ENCODE results near the gene NFXL1.

GRCh38 chr4:47032120-47032545 is 766 bp downstream of the GABRB1 start:
- PRO-cap, result no peak

- PRO-cap, result no peak
Measured at GRCh38 chr4:47187237-47188063, 156.1 kb downstream of the GABRB1 start.

DNA sequence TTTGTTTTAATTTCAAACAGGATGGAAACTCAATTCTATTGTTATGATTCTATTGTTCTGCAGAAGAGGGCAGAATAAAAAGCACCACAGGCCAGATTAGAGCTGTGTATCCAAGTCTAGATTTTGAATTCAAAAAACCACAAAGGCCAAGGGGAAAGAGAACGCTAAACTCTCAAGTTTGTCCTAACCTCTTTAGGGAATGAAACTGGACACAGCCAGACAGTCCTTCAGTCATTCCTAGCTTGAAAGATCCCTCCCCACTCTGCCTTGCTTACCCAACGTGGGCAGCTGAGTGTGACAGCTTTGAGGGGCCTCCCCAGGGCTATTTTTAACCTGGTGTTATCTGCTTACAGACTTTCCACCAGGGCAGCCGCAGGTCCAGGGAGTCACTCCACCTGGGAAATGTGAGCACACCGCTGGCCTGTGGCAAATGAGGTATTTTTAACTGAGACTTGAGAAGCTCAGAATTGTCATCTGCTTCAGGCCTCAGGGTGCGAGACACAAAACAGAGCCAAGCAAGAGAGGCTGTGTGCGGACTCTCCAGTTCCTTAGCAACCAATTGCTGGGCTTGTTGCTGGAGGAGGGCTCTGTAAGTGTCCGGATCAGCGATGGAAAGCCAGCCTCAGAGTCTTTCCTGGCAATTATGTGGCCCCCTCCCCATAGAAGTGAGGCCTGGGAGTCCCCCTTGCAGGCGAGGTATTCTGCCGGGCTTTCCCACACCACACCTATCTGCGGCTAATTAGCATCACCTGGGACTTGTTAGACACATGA is 13.1 kb downstream of the CORIN start:
- PRO-cap, result no peak

GRCh38 chr4:47914419-47914774 is at the start of gene NFXL1:
Gene NFXL1, minus strand, starts transcription at chr4:47914583.
- PRO-cap, result bidirectional peak, plus-strand start at chr4:47914819, minus-strand start at chr4:47914583

DNA sequence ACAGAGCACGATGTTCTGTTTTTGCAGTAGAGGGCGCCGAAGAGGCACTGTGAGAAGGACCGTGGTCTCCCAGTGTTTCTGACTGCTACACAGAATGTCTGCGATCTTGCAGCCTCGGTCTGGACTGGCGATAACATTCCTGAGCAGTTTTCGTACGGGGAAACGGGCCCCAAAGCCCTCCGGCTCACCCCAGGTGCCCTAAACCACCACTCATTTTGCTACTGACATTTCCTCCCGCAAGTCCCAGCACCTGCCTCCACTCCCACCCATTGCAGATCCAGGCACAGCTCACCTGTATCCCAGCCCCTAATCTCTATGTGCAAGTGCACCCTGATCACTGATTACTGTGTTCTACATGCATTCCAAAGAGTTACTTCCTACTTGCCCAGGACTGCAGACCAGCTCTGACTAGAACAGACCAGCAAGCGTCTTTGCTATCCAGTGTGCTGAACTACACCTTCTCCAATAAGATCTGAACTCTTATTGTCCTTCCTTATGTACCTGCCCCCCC is 12.4 kb upstream of the NFXL1 start:
- PRO-cap, result no peak

DNA sequence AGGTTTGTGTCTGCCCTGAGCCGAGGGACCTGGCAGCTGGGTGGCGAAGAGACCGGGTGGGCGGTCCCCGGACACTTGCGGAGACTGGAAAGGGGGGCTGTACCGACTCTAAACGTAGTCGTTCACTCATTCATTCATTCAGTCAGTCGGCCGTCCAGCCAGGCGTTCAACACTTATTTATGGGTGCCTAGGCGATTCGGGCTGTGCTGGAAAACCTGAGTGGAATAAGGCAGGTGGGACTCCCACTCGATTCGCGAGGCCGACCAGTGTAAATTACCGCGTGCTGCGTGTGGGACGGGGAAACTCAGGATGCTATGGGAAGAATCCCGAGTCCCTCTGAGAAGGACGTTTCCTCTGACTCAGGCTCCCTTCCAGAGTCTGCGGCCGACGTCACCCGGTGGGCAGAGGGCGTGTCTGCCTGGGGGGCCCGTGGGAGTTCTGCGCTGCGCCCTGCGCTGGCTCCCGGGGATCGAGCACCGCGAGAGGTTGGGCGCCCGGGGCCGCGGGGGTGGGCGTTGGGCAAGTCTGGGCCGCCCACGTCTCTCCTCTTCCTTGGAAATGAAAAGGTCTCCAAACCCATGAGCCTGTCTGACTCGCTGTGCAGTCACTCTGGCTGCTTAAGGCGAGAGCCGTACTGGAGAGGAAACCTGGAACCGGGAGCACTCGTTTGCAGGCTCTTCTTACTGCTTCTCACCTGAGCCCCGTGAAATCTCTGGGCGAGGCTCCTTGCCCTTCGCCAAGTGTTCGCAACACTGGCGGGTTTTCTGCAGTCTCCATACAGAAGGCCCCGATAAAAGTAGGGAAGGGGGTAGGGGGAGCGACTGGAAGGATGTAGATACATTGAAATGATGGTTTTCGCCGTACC is 544 bp downstream of the NIPAL1 start:
- PRO-cap, result no peak

GRCh38 chr4:48138635-48139466 is 4.8 kb upstream of the TXK start:
- PRO-cap, result no peak

GRCh38 chr4:48340148-48340590 is 1.2 kb upstream of the SLAIN2 start:
- PRO-cap, result no peak

GRCh38 chr4:48379521-48380033 is 38.2 kb downstream of the SLAIN2 start:
- PRO-cap, result no peak

- PRO-cap, result no peak
Measured at GRCh38 chr4:51850426-51851039, 7.6 kb downstream of the DCUN1D4 start.

GRCh38 chr4:51851074-51851540 is 8.2 kb downstream of the DCUN1D4 start:
- PRO-cap, result no peak

DNA sequence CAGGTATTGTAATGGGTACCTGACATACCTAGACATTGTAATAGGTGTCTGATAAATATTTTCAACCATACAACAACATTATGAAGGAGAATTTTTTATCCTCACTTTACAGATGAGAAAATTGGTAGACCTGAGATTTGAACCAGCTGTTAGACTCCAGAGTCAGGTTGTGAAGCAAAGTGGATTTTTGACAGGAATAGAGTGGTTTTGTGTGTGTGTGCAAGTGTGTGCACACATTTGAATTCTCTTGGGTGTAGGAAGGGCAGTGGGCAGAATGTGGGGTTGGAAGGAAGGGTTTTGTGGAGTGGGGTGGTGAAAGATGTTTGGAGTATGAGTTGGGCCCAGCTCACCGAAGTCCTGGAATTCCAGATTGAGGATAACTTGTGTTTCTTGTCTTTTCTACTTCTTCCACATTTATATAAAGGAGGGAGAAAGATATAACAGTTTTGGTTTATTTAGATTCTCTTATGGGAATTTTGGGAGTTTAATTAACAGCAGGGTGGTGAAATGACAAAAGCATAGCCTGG is 18.2 kb downstream of the DCUN1D4 start:
- PRO-cap, result no peak

DNA sequence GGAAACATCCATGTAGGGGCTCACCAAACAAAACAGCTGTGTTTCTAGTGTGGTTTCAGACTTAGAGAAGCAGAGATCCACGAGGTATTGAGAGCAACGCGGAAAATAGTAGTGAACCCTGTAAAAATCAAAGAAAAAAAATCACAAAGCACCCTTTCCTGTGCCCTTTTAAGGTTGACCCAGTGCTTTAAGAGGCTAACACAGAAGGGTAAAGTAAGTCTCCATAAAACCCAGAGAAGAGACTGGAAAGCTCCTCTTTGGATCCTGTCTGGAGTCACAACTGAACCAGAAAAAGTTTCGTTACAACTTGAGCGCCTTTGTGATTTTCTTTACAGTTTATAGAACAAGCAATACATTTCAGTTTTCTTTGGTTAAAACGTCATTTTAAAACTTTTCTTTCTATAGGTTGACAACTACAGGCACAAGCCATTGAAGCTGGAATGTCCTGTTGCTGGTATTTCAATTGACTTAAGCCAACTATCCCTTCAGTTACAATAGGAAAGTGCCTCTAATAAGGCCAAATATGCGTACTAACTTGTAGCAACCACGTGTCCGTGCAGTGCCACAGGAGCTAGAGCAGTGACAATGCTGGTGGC is 38.0 kb downstream of the ERVMER34-1 start:
- PRO-cap, result no peak

DNA sequence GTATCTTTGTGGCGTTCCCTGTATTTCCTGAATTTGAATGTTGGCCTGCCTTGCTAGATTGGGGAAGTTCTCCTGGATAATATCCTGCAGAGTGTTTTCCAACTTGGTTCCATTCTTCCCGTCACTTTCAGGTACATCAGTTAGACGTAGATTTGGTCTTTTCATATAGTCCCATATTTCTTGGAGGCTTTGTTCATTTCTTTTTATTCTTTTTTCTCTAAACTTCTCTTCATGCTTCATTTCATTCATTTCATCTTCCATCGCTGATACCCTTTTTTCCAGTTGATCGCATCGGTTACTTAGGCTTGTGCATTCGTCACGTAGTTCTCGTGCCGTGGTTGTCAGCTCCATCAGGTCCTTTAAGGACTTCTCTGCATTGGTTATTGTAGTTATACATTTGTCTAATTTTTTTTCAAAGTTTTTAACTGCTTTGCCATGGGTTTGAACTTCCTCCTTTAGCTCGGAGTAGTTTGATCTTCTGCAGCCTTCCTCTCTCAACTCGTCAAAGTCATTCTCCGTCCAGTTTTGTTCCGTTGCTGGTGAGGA is 37.6 kb downstream of the RASL11B start:
- PRO-cap, result no peak

GRCh38 chr4:52946715-52947132 is 84.6 kb downstream of the RASL11B start:
- PRO-cap, result no peak

GRCh38 chr4:53012735-53013226 is 150.7 kb downstream of the RASL11B start:
- PRO-cap, result no peak

GRCh38 chr4:53022397-53022825 is 160.3 kb downstream of the RASL11B start:
- PRO-cap, result no peak

GRCh38 chr4:53644367-53645078 is 53.2 kb upstream of the LNX1 start:
- PRO-cap, result no peak

- PRO-cap, result unidirectional peak, minus-strand start at chr4:53994188
Measured at GRCh38 chr4:53993948-53994892, 70.2 kb downstream of the CHIC2 start.

DNA sequence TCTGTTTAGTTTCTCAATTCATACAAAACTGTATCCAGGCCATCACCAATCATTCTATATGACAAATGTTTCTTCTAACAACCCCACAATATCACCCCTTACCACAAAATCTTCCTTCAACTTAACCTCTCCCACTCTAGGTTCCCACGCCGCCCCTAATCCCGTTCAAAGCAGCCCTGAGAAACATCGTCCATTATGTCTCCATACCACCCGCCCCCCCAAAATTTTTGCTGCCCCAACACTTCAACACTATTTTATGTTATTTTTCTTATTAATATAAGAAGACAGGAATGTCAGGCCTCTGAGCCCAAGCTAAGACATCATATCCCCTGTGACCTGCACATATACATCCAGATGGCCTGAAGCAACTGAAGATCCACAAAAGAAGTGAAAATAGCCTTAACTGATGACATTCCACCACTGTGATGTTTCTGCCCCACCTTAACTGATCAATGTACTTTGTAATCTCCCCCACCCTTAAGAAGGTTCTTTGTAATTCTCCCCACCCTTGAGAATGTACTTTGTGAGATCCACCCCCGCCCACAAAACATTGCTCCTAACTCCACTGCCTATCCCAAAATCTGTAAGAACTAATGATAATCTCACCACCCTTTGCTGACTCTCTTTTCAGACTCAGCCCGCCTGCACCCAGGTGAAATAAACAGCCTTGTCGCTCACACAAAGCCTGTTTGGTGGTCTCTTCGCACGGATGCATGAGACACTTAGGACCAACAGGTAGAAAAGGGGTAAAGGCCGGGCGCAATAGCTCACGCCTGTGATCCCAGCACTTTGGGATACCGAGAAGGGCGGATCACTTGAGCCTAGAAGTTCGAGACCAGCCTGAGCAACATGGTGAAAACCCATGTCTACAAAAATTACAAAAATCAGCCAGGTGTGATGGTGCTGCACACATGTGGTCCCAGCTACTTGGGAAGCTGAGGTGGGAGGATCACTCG is 39.3 kb downstream of the CHIC2 start:
- PRO-cap, result no peak